Upper lobe of left lung (tissue), 5 donors: ENCODE measurements around a stretch of chr9.

- PRO-cap, 2 experiments, result no peak in any of the 2 experiments
- RAMPAGE, long total RNA, 4 experiments, result no peak in any of the 4 experiments
These were observed 75.4 kb downstream of the MFSD14B start for GRCh38 chr9:94449691-94450335.

- PRO-cap, 2 experiments, result no peak in any of the 2 experiments
- RAMPAGE, long total RNA, 4 experiments, result no peak in any of the 4 experiments
These were observed 51.7 kb downstream of the FBP2 start for GRCh38 chr9:94541808-94542369.

GRCh38 chr9:94761611-94761941 lies 35.1 kb downstream of the AOPEP start:
- PRO-cap, 2 experiments, result no peak in any of the 2 experiments
- RAMPAGE, long total RNA, 4 experiments, result no peak in any of the 4 experiments

DNA sequence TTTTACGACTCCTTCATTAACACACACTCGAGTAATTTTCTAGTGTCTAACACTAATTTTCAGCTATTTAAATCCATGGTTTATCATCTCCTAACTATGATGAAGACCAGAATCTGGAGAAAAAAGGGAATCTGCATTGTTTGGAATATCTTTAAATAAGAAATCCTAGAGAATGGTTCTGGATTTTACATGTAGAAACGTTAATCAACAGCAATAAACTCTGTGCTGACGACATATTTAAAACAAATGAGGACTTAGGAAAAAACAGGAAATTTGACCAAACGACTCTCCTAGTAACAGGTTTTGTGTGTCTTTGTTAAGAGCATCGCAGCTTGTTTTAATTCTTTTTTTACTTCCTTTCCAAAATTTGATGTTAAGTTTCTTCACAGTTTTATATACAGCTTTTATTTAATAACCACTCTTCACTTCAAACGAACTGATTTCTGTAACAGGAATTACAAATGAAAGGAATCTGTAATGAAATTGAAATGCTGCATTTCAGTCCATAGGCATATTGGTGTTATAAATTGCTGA lies 138.6 kb downstream of the AOPEP start:
- PRO-cap, 2 experiments, result no peak in any of the 2 experiments
- RAMPAGE, long total RNA, 4 experiments, result no peak in any of the 4 experiments

GRCh38 chr9:94924098-94924607 lies 197.7 kb downstream of the AOPEP start:
- PRO-cap, 2 experiments, result no peak in any of the 2 experiments
- RAMPAGE, long total RNA, 4 experiments, result no peak in any of the 4 experiments

GRCh38 chr9:94979826-94980634 lies 253.5 kb downstream of the AOPEP start:
- PRO-cap, 2 experiments, result no peak in any of the 2 experiments
- RAMPAGE, long total RNA, 4 experiments, result no peak in any of the 4 experiments

DNA sequence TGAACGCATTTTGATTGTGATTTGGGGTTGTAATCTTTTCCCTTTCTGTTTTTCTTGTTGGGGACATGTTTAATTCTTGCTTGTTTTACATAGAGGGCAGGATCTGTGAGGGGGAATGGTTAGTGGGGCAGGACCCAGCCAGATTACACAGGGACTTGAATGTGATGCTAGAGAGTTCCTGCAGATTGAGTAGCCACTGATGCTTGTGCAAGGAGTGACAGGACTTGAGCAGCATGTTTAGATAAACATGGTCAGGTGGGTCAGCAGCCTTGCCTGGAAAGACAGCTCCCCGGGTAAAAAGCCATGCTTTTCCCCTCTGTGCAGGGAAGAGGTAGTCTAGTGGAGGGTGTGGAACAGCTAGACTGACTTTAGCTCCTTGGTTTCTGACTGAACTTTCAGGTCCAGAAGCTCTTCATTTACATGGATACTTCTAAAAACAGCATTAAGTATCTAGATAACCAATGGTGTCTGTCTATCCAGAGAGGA lies 261.2 kb downstream of the AOPEP start:
- PRO-cap, 2 experiments, result no peak in any of the 2 experiments
- RAMPAGE, long total RNA, 4 experiments, result no peak in any of the 4 experiments

DNA sequence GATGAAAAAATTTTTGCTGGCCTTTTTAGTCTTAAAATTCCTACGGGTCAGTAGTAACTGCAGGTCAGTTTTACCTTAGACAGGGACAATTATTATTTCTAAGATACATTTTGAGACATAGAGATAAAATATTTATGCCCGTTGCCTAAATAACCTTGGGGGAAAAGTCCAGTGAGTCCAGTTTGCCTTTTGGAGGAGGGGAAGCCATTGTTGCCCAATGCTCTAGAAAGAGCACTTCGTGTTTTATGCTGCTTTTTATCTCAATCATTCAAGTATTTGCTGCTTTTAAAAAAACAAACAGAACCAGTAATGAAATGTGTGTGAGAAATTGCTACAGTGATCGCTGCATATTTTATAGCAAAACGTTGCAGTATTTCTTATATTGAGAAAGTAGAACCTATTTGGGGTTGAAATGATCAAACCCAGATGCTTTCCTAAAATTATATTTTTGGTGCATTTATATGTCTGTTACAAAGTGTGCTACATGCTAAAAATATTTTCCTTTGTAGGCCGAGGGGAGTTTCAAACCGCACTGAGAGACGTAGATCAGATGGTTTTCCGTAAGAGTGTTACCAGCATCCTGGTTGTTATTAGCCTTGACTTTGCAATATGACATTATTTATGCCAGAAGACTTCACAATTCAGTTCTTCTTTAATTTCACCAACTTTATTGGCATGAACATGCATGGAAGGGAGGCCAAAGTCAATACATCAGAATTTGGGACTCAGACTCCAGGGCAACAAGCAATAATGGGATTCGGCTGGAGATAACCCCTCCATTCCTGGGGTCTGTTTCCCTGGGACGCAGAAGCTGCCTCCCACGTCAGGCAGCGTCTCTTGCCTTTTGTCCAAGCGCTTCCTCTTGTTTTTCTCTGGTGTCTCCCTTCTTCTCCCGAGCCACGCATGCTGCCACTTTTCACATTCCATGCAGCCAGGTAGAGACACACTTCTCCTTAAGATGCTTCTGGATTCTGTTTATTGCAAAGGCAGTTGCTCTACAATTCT lies 266.9 kb downstream of the AOPEP start:
- PRO-cap, 2 experiments, result no peak in any of the 2 experiments
- RAMPAGE, long total RNA, 4 experiments, result no peak in any of the 4 experiments

GRCh38 chr9:95018209-95019347 lies 292.1 kb downstream of the AOPEP start:
- PRO-cap, 2 experiments, result peak in 1 of 2 experiments; most common plus-strand start chr9:95018841 (in 1); most common minus-strand start chr9:95018729 (in 1)
- RAMPAGE, long total RNA, 4 experiments, result no peak in any of the 4 experiments

GRCh38 chr9:95036623-95037252 lies 280.8 kb downstream of the FANCC start:
- PRO-cap, 2 experiments, result no peak in any of the 2 experiments
- RAMPAGE, long total RNA, 4 experiments, result no peak in any of the 4 experiments

- PRO-cap, 2 experiments, result no peak in any of the 2 experiments
- RAMPAGE, long total RNA, 4 experiments, result no peak in any of the 4 experiments
These were observed 259.9 kb downstream of the FANCC start for GRCh38 chr9:95057676-95058026.

GRCh38 chr9:95061783-95062371 lies 255.6 kb downstream of the FANCC start:
- PRO-cap, 2 experiments, result no peak in any of the 2 experiments
- RAMPAGE, long total RNA, 4 experiments, result no peak in any of the 4 experiments

GRCh38 chr9:95101963-95102471 lies 215.5 kb downstream of the FANCC start:
- PRO-cap, 2 experiments, result no peak in any of the 2 experiments
- RAMPAGE, long total RNA, 4 experiments, result no peak in any of the 4 experiments

DNA sequence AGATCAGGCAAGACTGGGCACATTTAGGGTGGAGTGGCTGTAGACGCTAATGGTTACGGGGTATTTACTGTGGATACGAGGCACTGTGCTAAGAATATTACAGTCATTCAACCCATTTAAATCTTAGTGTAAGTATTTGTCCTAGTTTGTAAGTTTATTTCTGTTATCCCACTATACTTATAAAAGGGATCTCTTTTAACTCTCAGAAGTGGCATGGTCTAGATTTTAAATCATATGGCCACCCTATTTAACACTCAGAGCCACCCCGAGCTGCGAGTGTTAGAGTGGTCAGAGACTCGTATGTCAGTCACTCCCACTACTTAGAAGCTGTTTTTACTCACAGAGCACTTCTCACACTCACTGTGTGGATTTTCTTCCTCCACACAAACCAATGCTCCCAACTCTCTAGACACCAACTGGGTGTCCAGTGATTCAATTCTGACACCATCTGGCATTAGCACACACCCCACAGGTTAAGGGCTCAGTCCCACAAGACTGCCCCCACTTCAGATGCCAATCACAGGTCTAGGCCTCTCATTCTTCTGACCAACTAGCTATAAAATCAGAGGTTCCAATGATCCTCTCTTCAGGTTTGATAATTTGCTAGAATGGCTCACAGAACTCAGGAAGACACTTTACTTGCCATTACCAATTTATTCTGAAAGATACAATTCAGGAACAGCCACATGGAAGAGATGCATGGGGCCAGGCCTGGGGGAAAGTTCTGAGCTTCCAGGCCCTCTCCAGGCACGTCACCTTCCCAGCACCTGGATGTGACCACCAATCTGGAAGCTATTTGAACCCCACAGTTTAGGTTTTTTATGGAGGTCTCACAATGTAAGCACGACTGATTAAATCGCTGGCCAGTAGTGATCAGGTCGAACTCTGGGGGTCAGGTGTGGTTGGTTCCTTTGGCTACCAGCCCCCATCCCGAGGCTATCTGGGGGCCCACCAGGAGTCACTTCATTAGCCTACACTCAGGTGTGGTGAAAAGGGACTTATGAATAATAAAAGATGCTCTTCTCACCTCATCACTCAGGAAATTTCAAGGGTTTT lies 174.7 kb downstream of the FANCC start:
- PRO-cap, 2 experiments, result no peak in any of the 2 experiments
- RAMPAGE, long total RNA, 4 experiments, result no peak in any of the 4 experiments

GRCh38 chr9:95144129-95144864 lies 173.2 kb downstream of the FANCC start:
- PRO-cap, 2 experiments, result no peak in any of the 2 experiments
- RAMPAGE, long total RNA, 4 experiments, result no peak in any of the 4 experiments

DNA sequence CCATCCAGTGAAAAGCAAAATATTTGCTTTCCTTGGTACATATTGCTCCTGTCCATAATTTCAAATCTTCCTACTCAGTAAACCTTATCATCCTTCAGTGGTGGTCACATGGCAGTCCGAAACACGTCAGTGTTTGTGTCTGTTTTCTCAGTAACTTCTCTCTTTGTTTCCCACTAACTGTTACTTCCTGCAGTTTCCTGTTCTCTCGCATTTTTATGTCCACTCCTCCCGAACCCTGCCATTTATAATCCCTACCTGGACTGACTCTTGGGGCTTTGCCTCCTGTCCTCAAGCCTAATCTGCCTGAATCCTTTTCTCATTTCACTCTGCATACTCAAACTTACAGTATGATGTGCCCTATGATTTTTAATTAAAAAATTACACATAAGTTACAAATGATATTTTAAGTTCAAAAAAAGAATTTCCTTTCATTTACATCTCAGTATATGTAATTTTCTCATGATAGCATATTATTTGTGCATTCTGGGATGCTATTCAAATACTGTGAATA lies 128.9 kb downstream of the FANCC start:
- PRO-cap, 2 experiments, result no peak in any of the 2 experiments
- RAMPAGE, long total RNA, 4 experiments, result no peak in any of the 4 experiments

DNA sequence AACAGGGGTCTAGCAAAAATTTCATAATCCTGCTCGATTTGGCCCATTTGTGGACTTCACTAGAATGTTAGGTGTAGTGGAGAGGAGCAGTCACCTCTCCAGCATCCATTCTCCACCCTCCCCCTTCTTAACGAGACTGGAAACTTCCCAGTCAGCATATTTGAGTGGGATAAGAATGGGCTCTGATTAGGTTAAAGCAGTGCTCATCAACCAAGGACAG lies 46.8 kb downstream of the FANCC start:
- PRO-cap, 2 experiments, result no peak in any of the 2 experiments
- RAMPAGE, long total RNA, 4 experiments, result no peak in any of the 4 experiments

- PRO-cap, 2 experiments, result no peak in any of the 2 experiments
- RAMPAGE, long total RNA, 4 experiments, result no peak in any of the 4 experiments
These were observed 30.8 kb downstream of the PTCH1 start for GRCh38 chr9:95478302-95478721.

DNA sequence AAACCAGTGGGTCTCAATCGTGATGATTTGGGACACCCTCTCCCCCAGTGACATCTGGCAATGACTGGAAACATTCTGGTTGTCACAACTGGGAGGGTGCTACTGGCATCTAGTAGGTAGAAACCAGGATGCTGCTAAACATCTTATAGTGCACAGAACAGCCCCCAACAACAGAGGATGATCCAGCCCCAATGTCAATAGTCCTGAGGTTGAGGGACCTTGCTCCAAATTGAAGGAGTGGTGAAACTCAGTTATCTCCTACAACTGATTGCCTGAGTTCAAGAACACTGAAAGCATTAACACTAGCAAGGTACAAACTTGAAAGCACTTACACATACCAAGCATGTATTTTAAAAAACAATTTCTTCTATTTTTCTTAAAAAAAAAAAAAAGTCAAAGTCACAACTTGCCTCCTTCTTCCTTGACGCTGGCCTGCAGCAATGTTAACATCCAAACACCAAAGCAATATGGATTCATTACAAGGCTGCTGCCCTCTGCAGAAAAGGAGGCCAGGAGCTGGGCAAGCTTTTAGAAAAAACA lies 7.8 kb downstream of the PTCH1 start:
- PRO-cap, 2 experiments, result no peak in any of the 2 experiments
- RAMPAGE, long total RNA, 4 experiments, result no peak in any of the 4 experiments

GRCh38 chr9:95504377-95504920 lies 4.6 kb downstream of the PTCH1 start:
- PRO-cap, 2 experiments, result no peak in any of the 2 experiments
- RAMPAGE, long total RNA, 4 experiments, result no peak in any of the 4 experiments